Bronchus fibroblast of lung (primary cell): Measurements from ENCODE around the genes ZNF416, ZNF154 and ZNF544.

GRCh38 chr19:57577981-57579224 lies at the start of gene ZNF416:
Gene ZNF416 (minus strand): TSS chr19:57578911.
- RAMPAGE, long total RNA = no peak

- RAMPAGE, long total RNA = no peak
Measured at GRCh38 chr19:57633811-57634560, 1.0 kb downstream of the ZNF211 start.

DNA sequence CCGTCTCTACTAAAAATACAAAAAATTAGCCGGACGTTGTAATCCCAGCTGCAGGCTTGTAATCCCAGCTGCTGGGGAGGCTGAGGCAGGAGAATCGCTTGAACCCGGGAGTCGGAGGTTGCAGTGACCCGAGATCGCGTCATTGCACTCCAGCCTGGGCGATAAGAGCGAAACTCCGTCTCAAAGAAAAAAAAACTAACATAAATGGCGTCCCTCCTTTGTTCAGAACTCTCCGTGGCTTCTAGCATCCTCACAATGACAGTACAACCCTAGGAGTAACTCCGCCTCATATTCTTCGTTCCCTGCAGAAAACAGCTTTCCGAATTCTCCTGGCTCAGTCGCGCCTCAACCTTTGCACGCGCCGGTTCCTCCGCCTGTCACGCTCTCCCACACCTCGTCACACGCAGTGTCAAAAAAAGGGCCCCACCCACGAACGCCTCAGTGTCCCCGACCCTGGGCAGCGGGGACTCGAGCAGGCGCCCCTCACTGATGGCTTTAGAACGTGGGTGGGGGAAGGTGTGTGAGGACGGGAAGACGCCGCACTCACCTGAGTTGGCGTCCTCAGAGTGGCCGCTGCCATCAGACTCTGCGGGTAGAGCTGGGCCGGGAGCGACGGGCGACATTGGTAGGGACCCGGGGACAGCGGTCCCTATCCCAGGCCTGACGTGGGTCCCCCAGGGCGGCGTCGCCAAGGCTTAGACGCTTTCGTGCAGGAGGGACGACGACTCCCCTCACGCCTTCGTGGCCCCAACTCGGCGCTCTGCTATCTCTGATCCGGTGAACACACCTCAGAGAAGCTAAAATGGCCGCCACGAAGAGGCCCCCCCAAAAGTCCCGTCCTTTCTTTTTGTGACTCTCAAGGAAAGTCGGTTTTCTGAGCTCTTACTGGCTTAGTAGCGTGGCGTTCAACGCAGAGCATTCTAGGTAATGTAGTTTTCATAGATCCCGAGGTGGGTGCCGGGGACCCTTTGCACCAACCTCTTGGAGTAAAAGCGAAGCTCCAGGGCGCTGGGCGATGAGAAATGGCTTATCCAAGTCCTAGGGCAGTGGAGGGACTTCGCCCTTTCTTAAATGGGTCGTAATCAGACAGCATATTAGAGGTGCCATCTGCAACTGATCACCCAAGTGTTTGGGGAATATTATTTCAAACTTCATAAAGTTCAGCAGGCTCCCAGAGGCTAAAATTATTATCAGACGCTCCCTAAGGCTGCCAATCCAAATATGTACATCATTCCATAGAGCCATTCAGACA lies at the start of gene ZNF154:
Gene ZNF154, minus strand, starts transcription at position 813 of the 1,252 bp plus-strand sequence.
- RAMPAGE, long total RNA = no peak

DNA sequence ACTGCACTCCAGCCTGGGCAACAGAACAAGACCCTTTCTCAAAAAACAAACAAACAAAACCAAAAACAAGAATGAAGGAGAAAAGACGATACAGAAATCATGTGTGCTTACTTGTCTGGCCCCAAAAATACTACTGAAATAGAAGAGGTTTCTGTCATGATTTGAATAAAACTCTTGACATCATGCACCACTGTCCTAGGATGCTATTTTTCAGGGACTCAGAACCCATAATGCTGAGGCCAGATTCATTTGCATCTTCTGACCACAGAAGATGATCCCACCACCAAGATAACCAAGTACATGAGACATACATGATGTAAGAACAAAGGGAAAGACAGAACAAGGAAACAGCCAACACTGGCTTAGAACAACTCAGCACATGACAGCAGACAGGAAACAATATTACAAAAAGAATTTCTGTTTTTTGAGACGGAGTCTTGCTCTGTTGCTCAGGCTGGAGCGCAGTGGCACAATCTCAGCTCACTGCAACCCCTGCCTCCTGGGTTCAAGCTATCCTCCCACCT lies 2.5 kb downstream of the ZNF552 start:
- RAMPAGE, long total RNA = no peak

GRCh38 chr19:57817927-57818376 lies 3.2 kb upstream of the ZNF552 start:
- RAMPAGE, long total RNA = no peak

GRCh38 chr19:57851179-57851903 lies 1.7 kb downstream of the ZNF587 start:
- RAMPAGE, long total RNA = no peak

- RAMPAGE, long total RNA = no peak
Measured at GRCh38 chr19:57888030-57888444, 800 bp downstream of the ZNF814 start.

DNA sequence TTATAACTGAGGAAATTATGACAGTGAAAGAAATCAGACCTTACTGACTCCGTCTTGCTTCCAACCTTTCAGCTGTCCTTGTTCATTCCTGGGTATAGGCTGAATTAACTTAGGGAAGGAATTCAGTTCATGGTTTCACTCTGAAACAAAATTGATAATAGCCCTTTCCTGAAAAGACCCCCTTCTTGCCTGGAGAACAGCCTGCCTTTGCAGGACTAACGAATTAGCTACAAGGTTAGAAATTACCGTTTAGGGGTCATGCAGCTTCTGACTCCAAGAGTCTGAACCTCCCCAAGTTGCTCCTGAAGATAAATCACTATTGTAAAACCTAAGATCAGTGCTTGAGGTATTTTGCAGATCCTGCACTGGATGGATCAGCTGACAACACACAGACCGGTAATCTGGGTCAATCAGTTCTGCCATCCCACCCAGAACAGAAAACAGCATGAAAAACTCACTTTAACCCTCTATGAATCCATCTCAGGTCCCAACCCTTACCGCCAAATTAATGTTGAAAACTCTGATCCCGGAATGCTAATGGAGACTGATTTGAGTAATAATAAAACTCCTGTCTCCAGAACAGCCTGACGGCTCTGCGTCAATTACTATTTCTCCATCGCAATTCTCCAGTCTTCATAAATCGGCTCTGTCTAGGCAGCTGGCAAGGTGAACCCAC lies 728 bp downstream of the ZNF417 start:
- RAMPAGE, long total RNA = no peak

- RAMPAGE, long total RNA = no peak
Measured at GRCh38 chr19:57926987-57927523, 8.1 kb downstream of the ZNF418 start.

DNA sequence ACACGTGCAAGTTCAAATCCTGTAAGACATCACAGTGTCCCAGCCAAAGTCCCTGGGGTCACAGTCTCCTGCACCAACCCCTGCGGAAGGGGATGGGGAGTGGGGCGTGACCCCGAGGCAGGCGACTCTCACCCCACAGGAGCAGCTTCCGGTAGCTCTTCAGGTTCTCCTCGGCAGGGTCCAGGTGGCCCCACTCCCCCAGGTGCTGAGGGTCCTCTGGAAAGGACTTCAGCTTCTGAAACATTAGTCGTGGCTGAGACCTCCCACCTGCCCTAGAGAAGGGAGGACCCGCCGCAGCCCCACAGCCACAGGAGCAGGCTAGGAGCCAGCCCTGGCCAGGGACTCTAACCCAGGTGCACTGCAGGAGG lies 11.3 kb downstream of the ZSCAN18 start:
- RAMPAGE, long total RNA = no peak

DNA sequence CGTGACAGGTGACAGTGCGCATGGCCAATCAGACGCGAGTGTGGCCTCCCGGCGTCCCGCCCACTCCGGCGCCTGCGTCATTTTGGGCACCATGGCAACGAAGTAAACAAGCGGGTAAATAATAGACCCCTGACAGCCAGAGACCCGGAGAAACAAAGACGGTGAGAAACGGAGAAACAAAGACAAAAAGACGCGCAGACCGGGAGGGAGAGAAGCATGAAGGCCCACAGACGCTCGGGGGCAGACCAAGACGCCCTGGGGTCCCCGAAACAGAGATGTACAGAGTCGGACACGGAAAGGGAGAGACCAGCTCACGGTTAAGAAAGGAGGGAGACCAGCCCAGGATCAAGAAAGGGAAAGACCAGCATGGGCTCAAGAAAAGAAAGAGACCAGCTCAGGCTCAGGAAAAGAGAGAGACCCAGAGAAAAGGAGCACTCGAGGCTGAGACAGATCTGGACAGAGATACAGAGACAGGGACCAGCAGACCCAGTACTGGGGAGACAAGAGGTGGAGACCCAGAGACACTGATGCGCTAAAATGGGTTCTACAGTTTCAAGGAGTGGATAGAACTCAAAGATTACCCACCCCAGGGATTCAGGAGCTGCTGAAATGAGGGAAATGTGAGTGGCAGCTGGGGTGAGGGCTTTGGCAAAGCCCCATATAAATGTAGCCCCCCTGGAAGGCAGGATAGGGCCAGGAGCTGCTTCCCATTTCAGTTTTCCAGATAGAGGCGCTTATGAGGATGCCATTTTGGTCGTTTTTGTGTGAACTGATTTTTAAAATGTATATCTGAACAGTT lies 496 bp upstream of the ZSCAN18 start:
- RAMPAGE, long total RNA = no peak

DNA sequence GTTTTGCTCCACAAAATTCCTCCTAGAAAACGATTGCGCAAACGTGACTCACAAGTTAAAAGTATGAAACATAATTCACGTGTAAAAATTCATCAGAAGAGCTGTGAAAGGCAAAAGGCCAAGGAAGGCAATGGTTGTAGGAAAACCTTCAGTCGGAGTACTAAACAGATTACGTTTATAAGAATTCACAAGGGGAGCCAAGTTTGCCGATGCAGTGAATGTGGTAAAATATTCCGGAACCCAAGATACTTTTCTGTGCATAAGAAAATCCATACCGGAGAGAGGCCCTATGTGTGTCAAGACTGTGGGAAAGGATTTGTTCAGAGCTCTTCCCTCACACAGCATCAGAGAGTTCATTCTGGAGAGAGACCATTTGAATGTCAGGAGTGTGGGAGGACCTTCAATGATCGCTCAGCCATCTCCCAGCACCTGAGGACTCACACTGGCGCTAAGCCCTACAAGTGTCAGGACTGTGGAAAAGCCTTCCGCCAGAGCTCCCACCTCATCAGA lies 16.2 kb upstream of the ZNF544 start:
- RAMPAGE, long total RNA = no peak

- RAMPAGE, long total RNA = start-site peak on the plus strand at chr19:58228923-58228936, 39 and 35 reads in 2 replicates
Measured at GRCh38 chr19:58228505-58229187, at the start of gene ZNF544. Gene ZNF544 (plus strand): TSS chr19:58228914.

GRCh38 chr19:58262519-58263250 lies 16.1 kb upstream of the ZNF8 start:
- RAMPAGE, long total RNA = no peak

GRCh38 chr19:58282891-58283482 lies 4.2 kb downstream of the ZNF8 start:
- RAMPAGE, long total RNA = no peak

DNA sequence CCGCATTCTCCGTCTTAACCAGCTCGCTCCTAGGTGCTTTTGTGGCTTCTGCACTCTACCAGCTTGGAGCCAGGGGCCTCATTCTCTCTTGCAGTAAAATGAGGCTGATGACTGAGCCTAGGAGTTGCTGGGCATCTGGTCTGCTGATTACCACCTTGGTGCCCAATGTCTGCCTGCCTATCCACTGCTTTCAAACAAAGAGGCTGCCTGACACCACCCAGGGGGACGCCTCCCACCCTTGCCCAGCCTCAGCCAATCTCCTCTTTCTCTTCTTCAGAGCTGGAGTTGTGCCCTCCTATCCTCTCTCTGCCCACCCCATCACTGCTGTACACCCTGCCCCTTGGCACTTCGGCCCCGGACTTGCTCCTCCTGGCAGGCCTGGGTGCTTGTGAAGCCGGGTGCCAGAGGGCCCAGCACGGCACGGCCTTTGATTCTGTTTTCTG lies 4.8 kb downstream of the RNF225 start:
- RAMPAGE, long total RNA = no peak

GRCh38 chr19:58475318-58476075 lies 655 bp upstream of the ZNF446 start:
- RAMPAGE, long total RNA = no peak

DNA sequence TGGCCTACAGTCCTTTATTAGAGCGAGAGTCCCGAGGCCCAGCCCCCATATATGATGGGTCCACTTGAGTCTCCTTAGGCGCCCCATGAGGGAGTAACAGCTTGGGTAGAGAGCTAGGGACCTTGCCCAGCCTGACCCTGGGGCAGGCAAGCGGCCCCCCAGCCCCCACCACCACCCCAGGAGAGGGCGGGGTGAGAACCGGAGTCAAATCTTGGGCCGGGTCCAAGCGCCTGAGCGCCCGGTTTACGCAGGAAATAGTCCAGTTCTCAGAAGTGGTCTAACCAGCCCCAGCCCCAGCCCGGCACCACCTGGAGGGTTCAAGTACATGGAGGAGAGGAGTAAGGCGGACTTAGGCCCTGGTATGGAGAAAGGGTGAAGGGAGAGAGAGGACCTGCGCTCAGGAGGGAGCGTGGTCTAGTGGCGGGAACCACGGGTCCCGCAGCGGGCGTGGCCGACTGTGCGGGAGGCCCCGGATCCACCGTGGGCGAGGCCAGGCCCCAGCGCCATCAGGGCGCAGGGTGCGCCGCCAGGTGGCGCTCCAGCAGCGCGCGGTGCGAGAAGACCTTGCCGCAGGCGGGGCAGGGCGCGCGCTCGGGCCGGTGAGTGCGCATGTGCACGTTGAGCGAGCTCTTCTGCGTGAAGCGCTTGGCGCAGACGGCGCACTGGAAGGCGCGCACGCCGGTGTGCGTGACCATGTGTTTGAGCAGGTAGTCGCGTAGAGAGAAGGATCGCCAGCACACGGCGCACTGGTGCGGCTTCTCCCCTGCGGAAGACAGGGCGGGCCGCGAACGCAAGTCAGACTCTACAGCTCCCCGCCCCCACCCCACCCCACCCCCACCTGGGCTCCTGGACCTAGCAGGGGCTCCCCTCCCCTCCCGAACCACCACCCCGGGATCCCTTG lies 2.0 kb upstream of the SLC27A5 start:
- RAMPAGE, long total RNA = no peak

DNA sequence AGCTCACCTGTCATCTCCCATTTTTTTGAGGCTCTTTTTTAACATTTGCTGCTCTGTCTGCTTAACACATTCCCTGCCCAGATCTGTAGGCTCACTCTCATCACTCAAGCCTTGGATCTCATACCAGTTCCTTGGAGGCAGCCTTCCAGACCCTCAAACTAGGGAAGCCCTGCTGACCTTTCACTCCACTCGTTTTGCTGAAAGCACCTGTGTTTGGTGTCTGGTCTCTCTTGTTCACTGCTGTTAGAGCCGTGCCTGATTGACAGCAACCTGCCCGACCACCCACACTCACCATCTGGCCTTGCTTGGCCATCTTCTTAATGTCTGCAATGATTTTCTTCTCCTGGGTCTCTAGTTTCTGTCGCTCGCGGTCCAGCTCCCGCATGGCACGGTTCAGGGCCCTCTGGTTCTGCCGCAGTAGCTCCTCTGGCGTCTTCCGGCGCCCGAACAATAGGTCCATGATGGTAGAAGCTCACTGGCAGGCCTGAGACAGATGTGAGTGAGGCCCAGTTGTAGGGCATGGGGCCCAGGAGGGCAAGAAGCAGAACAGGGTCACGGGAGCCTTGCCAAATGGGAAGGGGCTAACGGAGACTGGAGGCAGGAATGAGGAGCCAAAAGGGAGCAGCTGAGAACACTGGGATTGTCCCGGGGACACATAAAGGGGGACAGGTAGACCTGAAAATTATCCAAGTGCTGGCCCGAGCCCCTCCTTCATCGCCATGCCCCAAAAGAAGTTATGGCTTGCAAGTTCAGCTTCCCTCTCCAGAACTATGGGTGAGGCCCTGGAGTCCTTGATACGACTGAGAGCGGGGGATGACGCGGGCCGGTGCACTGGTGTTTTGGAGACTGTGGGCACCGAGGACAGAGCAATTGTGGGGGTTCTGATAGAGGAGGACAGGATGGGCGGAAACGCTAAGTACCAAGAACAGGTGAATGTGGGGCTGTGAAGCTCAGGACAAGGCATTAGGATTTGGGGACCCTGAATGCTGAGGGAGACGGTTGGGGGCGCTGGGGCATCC lies 843 bp downstream of the CHMP2A start:
- RAMPAGE, long total RNA = no peak

GRCh38 chr19:58561571-58561818 lies 3.1 kb upstream of the UBE2M start:
- RAMPAGE, long total RNA = no peak